LNCaP clone FGC (cell line): ENCODE measurements around a stretch of chr20.

GRCh38 chr20:36153462-36153888, 1.1 kb upstream of the EPB41L1 start:
- RRBS, 2 experiments: no CpG with 5 or more reads among the region's 7 CpGs

DNA sequence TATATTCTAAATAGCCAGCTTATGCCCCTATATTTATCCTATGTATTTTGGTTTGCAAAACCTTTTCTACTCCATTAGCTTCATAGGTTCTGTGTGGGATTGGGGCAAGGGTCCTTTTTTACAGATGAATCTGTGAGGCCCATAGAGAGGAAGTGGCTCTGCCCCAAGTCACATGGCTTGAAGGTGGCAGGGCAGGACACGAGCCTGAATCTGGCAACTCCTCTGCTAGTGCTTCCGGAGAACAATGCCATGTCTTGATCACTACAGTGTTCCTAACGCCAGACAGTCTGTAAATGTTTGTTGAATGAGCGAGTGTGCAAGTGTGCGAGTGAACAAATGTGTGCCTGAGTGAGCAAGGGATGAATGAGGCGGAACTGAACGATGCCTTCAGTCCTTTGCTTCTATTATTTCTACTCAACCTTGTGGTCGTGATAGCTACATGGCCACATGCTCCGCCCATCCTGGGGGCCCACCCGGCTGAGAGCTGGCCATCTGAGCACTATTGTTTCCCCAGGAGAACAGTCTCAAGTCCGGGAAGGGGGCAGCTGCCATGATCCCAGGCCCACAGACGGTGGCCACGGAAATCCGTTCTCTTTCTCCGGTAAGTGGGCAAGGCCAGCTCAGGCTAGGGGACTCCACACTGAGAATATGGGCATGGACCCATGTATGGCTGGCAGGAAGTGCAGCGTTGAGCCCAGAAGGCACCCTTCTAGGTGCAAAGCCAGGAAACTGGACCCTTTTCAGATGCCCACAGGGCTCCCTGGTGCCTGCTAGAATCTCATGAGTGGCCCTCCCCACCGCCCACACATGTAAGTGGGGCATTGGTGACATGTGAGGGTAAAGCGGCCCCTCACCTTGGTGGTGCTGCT, 17.7 kb upstream of the AAR2 start:
- RRBS, 2 experiments: 79 to 80% methylated on average over 5 of the region's 18 CpGs

DNA sequence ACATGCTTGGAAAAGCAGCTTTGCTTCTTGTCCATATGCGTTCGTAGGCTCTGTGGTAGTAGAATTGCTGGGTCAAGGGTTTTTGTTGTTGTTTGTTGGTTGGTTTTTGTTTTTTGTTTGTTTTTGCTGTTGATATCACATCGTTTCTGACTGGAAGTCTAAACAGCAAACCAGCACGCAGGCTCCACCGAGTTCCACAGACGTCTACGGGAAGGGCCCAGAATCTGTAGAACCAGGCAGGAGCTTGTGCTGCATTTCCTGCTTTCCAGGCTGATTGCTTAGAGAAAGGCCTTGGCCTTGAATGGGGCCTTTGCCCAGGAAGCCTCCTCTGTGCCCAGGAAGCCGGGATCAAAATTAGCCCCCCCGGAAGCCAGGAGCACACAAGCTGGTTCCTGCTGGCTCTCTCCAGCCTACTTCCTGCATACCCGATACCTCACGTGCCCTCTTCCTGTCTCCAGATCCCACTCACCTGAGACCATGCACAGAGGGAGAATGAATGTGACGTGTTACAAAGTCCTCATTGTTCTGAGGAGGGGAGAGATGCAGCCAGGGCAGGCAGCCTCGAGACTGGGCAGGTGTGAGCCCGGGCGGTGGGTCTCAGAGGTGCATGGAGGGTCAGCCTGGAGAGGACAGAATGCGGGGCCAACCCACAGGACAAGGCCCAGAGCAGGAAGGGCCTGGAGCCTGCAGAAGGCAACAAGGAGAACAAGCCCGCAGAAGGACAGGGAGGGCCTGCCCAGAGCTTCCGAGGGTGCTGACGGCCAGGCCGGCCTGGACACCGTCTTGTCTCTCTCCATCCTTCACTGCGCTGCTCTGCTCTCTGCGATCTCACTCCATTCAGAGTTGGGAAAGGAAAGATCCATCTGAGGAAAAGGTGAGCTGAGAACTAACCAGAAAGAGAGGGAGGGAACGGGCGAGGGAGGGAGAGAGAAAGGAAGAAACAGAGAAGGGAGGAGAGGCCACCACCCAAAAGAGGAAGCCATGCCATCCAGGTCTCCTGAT, 34.9 kb upstream of the DLGAP4 start:
- RRBS, 2 experiments: no CpG with 5 or more reads among the region's 25 CpGs

DNA sequence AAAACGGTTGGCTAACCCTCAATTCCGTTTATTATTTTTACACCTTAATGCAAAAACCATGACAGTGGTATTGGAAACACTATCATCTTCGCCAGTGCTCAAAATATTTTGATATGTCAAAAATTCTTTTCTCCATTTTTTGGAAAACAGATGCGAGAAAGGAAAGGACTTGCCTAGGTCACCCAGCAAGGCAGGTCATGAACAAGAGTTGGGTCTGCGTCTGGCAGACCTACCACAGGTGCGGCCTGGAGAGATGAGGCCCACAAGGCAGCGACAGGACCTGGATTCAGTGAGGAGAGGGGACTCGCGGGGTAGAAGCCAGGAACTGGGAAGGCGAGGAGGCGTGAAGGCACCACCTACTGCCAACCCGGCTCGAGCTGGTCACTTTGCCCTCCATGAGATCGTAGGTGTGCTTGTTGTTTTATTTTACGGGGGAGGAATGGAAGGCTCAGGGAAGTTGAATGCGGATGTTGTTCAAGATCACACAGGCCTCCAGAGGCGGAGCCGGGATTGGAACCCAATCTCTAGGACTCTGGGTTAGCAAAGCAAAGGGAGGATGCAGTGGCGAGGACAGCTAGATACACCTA, 80.8 kb upstream of the MYL9 start:
- RRBS, 2 experiments: no CpG with 5 or more reads among the region's 19 CpGs

GRCh38 chr20:36499857-36500731, 41.2 kb upstream of the MYL9 start:
- RRBS, 2 experiments: no CpG with 5 or more reads among the region's 31 CpGs

- RRBS, 2 experiments: no CpG with 5 or more reads among the region's 13 CpGs
Observed at GRCh38 chr20:36784757-36785516, 11.4 kb upstream of the DSN1 start.

GRCh38 chr20:36785968-36786737, 12.6 kb upstream of the DSN1 start:
- RRBS, 2 experiments: no CpG with 5 or more reads among the region's 16 CpGs

DNA sequence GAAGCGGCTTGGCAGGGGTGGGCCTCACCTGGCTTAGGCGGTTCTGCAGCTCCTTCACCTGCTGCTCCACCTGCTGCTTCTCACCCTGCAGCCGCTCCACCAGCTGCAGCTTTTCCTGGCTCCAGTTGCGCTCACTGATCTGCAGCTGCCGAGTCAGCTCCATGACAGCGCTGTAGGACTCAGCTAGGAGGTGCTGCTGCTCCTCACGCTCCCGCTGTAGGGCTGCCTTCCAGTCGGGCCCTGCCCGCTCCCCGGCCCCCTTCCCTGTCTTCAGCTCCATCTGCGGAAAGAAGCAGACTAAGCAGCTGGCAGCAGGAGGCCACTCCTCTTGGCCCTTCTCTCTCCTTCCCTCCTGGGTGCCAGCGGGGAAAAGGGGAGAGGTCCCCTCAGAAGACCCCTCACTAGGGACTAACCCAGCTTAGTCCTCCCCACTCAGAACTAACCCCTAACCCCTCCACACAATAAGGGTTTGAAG, 29.3 kb upstream of the DSN1 start:
- RRBS, 2 experiments: no CpG with 5 or more reads among the region's 13 CpGs

DNA sequence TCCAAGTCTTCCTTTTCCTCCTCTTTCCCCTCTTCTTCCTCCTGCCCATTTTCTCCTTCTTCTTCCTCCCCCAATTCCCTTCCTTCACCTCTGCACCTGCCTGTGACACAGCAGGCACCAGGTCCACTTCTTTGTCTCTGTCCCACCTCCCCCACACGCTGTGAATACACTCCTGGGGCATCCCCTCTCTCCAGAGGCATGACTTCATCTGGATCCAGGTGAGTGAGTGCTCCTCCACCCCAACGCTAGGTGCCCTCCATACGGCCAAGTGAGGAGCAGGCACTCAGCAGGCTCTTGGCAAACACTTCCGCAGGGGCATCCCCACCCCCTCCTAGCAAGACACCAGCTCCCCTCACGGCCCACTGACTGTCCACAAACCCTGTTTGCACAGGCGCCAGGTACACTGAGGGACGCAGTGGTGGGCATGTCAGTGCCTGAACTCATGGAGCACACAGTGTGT, 1.9 kb upstream of the SOGA1 start:
- RRBS, 2 experiments: no CpG with 5 or more reads among the region's 7 CpGs

GRCh38 chr20:36888953-36889711, 13.2 kb downstream of the TLDC2 start:
- RRBS, 2 experiments: 83 to 88% methylated on average over 5 of the region's 15 CpGs

- RRBS, 2 experiments: no CpG with 5 or more reads among the region's 5 CpGs
Observed at GRCh38 chr20:36896740-36897475, 21.0 kb downstream of the TLDC2 start.

GRCh38 chr20:36923694-36924317, 27.7 kb downstream of the SAMHD1 start:
- RRBS, 2 experiments: no CpG with 5 or more reads among the region's 4 CpGs

DNA sequence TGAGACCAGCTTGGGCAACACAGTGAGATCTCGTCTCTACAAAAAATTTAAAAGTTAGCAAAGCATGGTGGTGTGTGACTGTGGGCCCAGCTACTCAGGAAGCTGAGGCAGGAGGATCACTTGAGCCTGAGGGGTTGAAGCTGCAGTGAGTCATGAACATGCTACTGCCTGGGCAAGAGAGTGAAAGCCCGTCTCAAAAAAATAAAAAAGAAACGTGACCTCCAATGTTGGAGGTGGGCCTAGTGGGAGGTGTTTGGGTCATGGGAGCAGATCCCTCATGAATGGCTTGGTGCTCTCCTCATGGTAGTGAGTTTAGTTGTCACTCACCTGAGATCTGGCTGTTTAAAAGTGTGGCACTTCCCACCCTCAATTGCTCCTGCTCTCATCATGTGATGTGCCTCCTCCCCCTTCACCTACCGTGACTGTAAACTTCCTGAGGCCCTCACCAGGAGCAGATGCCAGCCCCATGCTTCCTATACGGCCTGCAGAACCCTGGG, 24.3 kb downstream of the RBL1 start:
- RRBS, 2 experiments: no CpG with 5 or more reads among the region's 5 CpGs

- RRBS, 2 experiments: no CpG with 5 or more reads among the region's 6 CpGs
Observed at GRCh38 chr20:37220435-37221126, 41.0 kb downstream of the GHRH start.

- RRBS, 2 experiments: no CpG with 5 or more reads among the region's 16 CpGs
Observed at GRCh38 chr20:37309889-37310619, 20.6 kb downstream of the MANBAL start.

DNA sequence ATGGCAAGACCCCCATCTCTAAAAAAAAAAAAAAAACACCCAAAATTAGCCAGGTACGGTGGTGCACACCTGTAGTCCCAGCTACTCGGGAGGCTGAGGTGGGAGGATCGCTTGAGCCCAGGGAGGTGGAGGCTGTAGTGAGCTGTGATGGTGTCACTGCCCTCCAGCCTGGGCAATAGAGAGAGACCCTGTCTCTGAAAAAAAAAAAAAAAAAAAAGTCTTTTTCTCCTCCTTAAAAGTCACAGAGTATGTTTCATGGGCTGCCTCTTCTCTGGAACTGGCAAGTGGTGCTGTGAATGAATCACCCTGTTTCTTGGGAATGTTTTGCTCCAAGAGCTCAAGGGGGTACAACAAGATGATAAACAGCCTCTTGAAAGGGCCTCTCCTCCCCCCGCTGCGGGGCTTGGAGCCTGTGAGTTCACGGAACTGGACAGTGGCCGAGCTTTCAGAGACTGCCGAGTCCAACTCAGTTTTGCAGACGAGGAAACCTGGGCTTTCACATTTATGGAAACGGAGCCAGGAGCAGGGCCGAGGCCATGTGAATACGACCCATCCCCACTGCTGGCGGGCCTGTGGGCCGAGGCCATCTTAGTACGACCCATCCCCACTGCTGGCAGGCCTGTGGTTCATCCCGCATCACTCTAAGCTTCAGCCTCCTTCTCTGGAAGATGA, 18.3 kb upstream of the SRC start:
- RRBS, 2 experiments: no CpG with 5 or more reads among the region's 16 CpGs

GRCh38 chr20:37347629-37348922, 2.1 kb downstream of the SRC start:
- RRBS, 2 experiments: no CpG with 5 or more reads among the region's 12 CpGs

GRCh38 chr20:37382604-37383371, 36.8 kb downstream of the SRC start:
- RRBS, 2 experiments: no CpG with 5 or more reads among the region's 10 CpGs

GRCh38 chr20:37436854-37437324, 84.2 kb upstream of the NNAT start:
- RRBS, 2 experiments: no CpG with 5 or more reads among the region's 5 CpGs

- RRBS, 2 experiments: no CpG with 5 or more reads among the region's 5 CpGs
Observed at GRCh38 chr20:37506021-37506696, 14.9 kb upstream of the NNAT start.